Heart right ventricle (tissue), 2 donors: Measurements from ENCODE around the genes YIF1A, CTSF and RCE1.

DNA sequence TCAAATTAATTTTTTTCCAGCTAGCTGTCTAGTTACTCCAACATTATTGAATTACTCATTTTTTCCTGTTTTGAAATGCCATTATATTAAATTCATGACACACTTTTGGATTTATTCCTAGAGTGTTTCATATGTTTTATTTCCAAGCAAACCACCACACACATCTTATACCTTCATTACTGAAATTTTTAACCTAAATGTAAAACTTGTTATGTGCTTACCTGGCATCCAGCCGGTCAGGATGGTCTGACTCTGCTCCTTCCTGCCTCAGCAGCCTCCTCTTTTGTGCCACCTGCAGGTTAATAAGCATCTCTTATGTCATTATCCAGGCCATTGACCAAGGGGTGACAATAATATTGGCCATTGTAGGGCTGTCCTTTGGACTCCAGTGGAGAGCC is 67.3 kb downstream of the PACS1 start:
- PRO-cap, 2 experiments, result no peak in any of the 2 experiments

DNA sequence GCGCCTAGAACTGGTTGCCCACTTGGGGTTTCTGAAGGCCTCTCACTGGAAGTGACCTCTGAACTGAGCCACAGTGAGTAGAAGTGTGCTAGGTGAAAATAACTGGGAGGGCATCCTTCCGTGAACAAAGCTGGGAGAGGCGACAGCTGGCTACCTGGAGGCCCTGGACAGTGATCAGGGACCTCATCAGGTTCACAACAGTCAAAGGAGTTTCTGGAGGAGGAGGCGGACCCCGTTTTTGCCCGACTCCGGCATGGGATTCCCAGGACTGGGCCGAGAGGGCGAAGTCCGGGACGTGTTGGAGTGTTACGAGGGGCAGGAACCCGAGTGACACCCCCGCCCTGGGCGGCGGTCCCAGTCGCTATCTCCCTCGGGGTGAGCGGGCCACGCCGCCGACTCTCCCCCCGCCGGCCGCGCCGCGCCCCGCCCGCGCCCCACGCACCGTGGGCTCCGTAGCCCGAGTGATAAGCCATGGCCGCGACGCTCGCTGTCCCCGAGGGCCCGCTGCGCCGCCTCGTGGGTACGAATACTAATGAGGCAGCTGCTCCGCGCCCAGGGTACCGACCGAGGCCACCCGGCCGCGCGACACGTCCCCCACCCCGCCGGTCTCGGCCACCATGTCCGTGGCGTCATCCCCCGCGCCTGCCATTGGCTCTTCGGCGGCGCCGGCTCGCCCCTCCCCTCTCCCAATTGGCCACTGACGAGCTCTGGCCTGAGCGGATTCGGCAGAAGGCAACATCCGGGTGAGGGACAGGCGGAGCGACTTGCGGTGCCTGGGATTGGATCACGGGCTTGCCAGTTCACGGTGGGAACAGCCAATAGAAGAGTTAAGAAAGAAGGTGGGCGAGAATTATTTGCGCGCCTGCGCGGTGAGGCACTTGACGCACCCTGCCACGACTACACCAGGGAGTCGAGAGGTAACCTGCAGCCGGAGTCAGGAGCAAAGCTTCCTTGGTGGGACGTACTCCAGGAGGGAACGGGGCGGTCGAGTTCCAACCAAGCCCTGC is at the start of gene YIF1A:
YIF1A (minus strand) TSS at position 631 of the 1,007 bp plus-strand sequence.
- PRO-cap, 2 experiments, result peak in 2 of 2 experiments; most common plus-strand start position 881 of the sequence (in 1); most common minus-strand start position 631 of the sequence (in 2)

DNA sequence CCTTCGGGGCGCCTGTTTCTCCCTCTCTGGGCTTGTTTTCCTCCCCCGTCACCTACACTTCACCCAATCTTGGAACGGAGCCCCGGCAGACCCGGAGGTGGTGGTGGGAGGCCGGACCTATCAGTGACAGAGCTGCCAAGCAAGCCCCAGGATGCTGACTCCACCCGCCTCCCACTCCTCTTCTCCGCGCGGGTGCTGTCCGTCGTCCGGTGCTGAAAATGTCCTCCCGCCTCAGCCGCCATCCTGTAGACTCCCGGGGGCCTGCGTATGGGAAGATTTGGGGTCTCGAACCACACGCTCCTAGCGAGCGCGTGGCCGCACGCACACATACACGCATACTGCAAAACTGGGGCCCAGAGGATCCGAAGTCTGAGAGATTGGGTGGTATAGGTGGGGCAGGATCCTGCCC is 581 bp upstream of the YIF1A start:
- PRO-cap, 2 experiments, result no peak in any of the 2 experiments

GRCh38 chr11:66327809-66329027 is 8.0 kb downstream of the RIN1 start:
- PRO-cap, 2 experiments, result no peak in any of the 2 experiments

- PRO-cap, 2 experiments, result no peak in any of the 2 experiments
These were observed 5.7 kb downstream of the SLC29A2 start for GRCh38 chr11:66365501-66366700.

DNA sequence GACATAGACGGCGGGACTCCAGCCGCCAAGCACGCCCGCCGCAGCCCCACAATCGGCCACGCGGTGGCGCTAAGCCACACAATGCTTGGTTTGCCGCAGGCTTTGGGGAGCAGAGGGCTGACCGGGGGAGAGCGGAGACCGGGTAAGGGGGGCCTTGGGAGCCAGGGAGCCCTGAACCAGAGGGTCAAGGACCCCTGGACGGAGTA is 12.4 kb upstream of the NPAS4 start:
- PRO-cap, 2 experiments, result no peak in any of the 2 experiments

DNA sequence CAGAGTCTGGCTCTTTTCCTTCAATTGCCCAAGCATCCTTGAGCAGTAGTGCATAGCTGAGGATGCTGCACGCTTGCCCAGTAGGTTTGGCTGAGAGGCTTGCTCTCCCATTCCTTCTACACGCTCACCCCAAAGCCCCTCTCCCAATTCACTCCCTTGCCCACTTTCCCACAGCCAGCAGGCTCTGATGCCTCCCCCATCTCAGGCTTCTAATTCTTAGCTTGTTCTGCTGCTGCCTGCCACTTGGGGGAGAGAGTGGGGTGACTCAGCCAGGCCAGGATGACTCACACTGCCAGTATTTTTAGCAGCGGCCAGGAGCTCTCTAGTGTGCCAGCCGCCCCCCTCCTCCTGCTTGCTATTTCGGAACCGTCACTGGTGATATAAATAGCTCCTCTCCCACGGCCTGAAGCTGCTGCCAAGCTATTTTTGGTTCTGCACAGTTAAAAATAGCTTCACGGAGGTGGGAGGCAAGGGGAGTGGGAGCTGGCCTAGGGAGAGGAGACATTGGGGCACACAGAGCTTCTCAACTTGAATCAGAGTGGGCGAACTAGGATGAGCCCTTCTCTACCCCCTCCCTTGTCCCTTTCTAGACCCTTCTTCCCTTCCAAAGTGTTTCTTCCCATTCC is 2.7 kb upstream of the NPAS4 start:
- PRO-cap, 2 experiments, result no peak in any of the 2 experiments

DNA sequence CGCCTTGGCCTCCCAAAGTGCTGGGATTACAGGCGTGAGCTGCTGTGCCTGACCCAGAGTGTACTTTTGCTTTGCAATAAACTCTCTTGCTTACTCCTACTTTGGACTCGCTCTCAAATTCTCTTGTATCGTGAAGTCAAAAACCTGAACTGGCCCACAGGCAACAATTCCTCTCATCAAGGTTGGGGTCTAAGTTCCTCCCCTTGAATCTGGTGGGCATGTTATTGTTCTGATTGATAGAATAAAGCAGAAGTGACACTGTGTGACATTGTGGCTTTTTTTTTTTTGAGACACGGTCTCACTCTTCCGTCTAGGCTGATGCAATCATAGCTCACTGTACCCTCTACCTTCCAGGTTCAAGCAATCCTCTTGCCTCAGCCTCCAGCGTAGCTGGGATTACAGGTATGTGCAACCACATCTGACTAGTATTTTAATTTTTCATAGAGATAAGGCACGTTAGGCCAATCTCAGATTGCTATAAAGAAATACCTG is 8.9 kb upstream of the PELI3 start:
- PRO-cap, 2 experiments, result no peak in any of the 2 experiments

GRCh38 chr11:66469905-66470495 is 3.3 kb downstream of the PELI3 start:
- PRO-cap, 2 experiments, result no peak in any of the 2 experiments

GRCh38 chr11:66539209-66539686 is 6.6 kb downstream of the ZDHHC24 start:
- PRO-cap, 2 experiments, result no peak in any of the 2 experiments

- PRO-cap, 2 experiments, result peak in 2 of 2 experiments; most common plus-strand start chr11:66568644 (in 2); most common minus-strand start chr11:66568606 (in 2)
These were observed at the start of gene CTSF for GRCh38 chr11:66567943-66568819. TSS of gene CTSF (minus strand) at chr11:66568606.

GRCh38 chr11:66649252-66649901 is 10.9 kb downstream of the RBM4 start:
- PRO-cap, 2 experiments, result no peak in any of the 2 experiments

DNA sequence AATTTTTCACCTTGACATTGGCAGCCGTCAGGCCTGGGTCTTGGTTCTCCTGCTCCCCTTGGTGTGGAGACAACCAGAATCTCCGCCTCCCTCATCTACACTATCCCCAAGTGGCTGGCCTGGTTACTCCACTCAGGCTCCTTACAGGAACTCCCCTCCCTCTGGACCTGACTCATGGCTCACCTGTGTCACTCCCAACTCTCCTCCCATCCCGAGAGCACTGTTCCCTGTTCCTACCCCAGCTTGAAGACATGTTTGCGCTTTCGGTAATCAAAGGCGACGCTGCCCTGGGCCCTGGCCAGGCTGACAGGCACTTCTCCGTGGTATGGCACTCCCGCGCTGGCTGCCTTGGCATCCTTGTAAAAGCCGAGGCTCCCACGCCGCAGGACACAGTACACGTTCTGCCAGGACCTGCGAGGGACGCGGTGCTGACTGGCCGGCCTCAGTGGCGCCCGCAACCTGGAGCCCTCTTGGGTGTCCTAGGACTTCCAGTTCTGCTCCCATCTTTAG is 9.1 kb upstream of the RBM4B start:
- PRO-cap, 2 experiments, result no peak in any of the 2 experiments

- PRO-cap, 2 experiments, result peak in 1 of 2 experiments; most common plus-strand start chr11:66727716 (in 1); most common minus-strand start chr11:66727669 (in 1)
These were observed 1.8 kb downstream of the SPTBN2 start for GRCh38 chr11:66726784-66727956.

GRCh38 chr11:66743140-66743996 is 1.2 kb upstream of the C11orf80 start:
- PRO-cap, 2 experiments, result no peak in any of the 2 experiments

- PRO-cap, 2 experiments, result peak in 2 of 2 experiments; most common plus-strand start chr11:66843448 (in 2); most common minus-strand start chr11:66843340 (in 1)
These were observed at the start of gene RCE1 for GRCh38 chr11:66843114-66844014. TSS of gene RCE1 (plus strand) at chr11:66843441.

DNA sequence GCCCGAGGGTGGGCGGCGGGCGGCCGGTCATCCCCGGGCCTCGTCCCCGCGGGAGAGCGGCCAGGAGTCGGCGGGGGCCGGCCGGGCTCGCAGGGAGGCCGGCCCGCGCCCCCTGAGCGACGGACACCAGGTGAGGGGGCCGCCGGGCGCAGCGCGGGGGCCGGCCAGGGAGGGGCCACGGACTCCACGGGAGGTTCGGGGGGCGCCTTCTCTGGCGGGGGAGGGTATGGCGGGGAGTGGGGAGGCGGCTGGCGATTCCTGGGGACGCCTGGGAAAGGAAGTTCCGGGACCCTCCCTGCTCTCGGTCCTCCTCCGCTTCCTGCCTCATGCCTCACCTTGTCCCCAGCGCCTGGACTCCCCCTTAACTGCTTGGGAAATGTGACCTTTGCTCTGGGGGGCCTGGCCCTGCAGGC is 309 bp downstream of the LRFN4 start:
- PRO-cap, 2 experiments, result no peak in any of the 2 experiments

- PRO-cap, 2 experiments, result no peak in any of the 2 experiments
These were observed 6.8 kb downstream of the LRFN4 start for GRCh38 chr11:66863508-66864128.

DNA sequence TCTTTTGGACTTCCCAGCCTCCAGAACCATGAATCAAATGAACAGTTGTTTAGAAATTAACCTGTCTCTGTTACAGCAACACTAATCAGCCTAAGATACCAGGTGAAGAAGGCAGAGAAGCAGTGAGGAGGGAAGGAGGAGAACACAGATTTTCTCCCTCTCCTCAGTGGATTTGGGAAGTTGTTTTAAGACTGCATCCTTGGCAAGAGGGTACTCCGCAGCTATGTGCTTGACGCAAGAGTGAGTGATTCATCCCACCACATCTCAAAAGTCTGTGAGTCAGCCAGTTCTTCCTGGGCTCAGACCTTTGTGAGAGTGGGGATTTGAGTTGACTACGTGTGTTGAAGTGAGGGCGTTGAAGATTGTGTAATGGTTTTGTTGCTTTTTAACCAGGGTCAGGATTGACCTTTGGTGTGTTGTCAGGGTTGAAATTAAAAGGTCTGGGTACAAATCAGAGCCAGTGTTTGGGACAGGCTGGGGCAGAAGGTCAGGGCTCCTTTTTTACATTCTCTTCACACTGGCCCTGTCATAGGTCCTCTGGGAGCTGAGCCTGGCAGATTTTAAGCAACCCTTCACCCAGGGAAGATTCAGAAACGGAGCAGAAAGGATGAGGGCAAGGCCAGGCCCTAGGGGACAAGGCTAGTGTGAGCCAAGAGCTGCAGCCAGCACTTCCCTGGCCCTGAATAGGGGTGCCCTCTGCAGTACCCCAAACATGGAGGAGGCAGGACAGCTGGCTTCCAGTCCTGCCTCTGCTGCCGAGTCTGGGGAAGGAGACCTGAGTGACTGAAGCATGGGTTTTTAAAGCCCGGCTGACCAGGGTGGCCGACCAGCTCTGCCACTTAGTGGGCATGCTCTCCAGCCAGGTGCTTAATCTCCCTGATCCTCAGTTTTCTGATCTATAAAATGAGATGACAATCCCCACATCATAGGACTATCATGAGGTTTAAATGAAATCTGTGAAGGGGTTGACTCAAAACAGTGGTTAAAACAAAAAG is 4.1 kb upstream of the C11orf86 start:
- PRO-cap, 2 experiments, result no peak in any of the 2 experiments

- PRO-cap, 2 experiments, result no peak in any of the 2 experiments
These were observed 14.3 kb downstream of the C11orf86 start for GRCh38 chr11:66989347-66989932.